Tongue (tissue), 2 donors: ENCODE measurements around the gene VCAN.

DNA sequence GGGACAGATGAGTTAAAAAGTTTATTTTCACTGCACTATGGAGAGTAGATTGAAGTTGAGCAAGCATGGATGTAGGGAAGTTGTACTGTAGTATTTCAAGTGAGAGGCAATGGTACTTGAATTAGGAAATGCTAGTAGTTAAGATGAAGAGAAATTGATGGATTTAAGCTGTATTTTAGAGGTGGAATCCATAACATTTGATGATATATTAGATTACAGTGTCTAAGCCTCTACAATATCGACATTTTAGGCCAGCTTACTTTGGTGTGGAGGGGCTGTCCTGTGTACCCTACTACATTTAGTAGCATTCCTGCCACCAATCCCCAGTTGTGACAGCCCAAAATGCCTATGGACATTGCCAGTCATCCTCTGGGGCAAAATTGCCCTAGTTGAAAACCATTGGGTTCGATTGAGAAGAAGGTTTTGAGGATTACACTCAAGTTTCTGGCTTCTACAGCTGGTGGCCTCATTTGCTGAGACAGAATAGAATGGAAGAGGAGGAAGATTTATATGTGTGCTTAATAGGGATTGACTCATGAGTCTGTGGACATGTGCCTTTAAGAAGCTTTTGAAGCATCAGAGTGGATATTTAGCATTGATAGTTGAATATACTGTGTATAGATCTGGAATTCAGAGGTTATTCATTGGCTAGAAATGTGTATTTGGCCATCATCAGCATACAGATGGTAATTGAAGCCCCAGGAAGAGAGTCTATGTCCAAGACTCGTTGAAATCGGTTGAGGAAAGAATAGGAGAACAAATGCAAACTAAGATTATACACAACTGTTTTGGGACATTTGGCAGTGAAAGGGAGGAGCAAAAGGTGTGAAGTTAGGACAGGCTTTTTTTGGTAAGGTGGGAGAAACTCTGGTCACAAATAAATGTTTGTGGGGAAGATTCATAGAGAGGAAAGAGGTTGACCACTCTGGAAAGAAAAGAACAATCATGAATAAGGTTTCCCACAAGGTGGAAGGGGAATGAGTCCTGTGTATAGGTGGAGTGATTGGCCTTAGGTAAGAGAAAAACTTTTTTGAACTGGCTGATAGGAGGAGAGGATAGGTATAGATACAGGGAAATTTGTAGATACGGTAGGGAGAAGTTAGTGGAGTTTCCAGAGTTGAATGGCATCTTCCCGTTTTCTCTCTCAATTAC is 19.0 kb downstream of the TENT2 start:
- RAMPAGE, long total RNA, result no peak

GRCh38 chr5:79642405-79643399 is 30.5 kb downstream of the TENT2 start:
- RAMPAGE, long total RNA, result no peak

DNA sequence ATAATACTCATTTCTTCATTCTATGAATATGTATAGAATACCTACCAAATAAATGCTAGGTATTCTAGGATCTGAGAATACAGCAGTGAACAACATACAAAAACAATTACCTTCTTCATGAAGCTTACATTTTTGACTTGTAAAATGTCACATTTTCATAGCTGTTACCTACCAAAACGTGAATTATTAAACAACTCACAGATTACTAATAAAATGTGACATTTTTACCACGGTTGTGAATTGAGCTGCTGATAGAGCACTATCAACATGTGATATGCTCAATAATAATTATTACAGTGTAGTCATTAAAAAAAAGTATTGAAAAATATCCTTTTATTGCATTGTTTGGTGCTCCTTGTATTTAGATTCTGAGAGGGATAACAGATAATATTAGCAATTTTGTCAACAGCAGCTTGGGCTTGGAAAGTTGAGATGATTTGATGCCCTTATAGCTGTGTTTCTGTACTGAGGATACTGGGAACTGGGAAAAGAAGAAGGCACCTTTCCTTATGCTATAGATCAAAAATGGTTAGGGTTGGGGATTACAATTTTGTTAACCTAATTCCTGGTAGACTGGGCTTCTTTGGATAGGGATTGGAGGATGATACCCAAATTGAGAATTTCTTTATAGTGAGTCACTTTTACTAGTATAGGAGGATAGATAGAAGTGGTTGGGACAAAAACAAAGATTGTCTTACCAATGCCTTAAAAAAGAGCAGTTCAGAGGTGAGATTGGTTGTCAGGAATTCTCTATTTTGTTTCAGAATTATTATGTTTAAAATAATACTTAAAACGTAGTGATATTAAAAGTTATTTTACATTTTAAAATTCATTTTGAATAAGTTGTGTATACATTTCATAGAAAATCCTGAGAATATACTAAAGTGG is 38.2 kb downstream of the TENT2 start:
- RAMPAGE, long total RNA, result no peak

- RAMPAGE, long total RNA, result no peak
These were observed 6.4 kb downstream of the CMYA5 start for GRCh38 chr5:79695960-79696530.

DNA sequence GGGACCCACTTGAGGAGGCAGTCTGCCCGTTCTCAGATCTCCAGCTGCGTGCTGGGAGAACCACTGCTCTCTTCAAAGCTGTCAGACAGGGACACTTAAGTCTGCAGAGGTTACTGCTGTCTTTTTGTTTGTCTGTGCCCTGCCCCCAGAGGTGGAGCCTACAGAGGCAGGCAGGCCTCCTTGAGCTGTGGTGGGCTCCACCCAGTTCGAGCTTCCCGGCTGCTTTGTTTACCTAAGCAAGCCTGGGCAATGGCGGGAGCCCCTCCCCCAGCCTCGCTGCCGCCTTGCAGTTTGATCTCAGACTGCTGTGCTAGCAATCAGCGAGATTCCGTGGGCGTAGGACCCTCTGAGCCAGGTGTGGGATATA is 94.6 kb downstream of the CMYA5 start:
- RAMPAGE, long total RNA, result no peak

DNA sequence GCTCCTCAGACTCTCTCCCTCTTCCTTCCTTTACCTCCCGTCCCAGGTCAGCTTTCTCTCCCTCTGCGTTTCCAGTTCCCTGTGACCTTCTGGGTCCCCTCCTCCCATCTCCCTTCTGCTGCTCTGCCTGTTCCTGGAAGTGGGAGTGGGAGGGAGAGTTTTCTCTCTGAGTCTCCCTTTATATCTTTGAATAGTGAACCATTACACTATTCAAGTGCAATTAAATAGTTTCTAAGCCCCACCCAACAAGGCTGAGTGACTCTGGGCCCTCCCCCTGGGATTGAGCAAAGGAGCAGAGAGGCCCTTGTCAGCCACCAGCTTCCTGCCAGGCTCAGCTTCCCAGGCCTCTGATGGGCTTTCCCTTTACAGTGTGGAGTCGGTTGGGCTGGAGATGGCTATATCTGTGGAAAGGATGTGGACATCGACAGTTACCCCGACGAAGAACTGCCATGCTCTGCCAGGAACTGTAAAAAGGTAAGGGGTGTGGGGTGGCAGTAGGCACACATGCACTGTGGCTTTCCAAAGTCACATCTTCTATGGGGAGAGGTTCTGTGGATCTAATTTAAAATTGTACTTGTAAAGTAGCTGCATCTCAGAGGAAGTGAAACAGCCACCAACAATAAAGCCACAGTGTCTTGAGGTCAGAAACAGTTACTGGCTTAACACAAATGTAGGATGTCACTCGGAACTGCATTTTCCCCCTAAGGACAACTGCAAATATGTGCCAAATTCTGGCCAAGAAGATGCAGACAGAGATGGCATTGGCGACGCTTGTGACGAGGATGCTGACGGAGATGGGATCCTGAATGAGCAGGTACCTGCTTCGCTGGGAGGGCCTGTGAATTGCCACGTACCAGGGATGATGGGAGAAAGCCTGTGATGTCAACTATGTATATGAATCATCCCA is 35.0 kb downstream of the THBS4 start:
- RAMPAGE, long total RNA, result start-site peak on the plus strand centred at position 388 of the sequence, 47 bp wide, 83 and 89 reads in 2 replicates

DNA sequence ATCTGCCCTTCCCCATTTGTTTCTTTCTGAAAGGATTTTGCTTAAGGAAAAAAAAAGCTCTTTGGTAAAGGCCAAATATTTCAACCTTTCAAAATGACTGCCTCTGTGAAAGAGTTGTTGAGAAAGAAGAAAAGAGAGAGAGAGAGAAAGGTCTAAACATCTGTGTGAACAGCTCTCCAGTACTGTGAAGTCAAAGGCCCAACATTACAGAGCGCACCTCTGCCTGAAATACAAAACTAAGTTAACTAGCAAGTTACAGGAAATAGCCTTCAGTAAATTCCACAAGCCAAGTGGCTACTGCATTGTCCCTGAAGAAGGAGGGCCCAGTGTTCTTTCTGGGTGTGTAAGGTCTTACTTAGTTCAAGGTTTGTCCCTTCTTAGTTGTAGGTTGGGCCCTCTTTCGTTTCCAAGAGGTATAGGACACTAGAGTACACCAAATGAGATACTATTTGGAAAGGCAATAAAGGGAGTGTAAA is 104.4 kb downstream of the THBS4 start:
- RAMPAGE, long total RNA, result no peak

GRCh38 chr5:80153392-80154217 is 102.2 kb downstream of the SERINC5 start:
- RAMPAGE, long total RNA, result no peak

- RAMPAGE, long total RNA, result no peak
These were observed 72.8 kb downstream of the SERINC5 start for GRCh38 chr5:80182795-80183638.

- RAMPAGE, long total RNA, result no peak
These were observed 144.0 kb upstream of the RASGRF2 start for GRCh38 chr5:80816003-80816751.

GRCh38 chr5:80960453-80961662 is 695 bp downstream of the RASGRF2 start:
- RAMPAGE, long total RNA, result start-site peak on the plus strand at chr5:80960640-80960760, 11 and 23 reads in 2 replicates

- RAMPAGE, long total RNA, result no peak
These were observed 9.1 kb downstream of the ZCCHC9 start for GRCh38 chr5:81310468-81310903.

DNA sequence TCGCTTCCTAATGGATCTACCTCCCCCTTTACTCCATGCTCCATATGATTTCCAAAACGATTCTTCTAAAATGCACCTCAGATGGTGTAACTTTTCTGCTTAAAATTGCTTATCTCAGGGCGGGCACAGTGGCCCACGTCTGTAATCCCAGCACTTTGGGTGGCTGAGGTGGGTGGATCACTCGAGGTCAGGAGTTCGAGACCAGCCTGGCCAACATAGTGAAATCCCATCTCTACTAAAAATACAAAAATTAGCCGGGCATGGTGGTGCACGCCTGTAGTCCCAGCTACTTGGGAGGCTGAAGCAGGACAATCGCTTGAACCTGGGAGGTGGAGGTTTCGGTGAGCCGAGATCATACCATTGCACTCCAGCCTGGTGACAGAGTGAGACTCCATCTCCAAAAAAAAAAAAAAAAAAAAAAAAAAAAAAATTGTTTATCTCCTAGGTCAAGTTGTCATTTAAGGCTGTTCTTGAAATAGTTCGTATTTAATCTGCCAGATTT is 12.1 kb downstream of the SSBP2 start:
- RAMPAGE, long total RNA, result no peak

DNA sequence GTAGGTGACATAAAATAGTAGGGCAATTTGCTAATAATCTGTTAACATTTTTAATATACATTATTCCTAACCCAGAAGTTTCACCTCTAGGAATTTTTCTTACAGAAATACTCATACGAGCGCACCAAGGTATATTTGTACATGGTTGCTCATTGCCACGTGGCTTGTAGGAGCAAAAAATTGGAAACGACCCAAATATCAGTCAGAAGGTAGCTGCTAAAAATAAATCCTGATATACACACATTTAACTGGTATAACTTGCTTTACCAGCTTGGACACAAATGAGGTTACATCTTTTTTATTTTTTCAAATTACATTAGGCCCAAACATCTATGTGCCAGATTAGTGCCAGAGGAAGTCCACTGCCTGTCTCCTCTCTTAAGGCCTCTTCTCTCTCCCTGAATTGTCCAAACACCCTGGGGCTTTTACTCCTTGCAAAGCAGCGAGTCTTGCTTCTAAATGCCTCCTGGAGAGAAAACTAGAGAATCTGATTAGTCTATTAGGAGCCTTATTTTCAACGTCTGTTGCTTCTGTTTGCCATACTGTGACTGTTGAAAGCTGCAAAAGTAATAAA is 92.0 kb upstream of the SSBP2 start:
- RAMPAGE, long total RNA, result no peak

- RAMPAGE, long total RNA, result no peak
These were observed 316.1 kb upstream of the RPS23 start for GRCh38 chr5:82594139-82594670.

GRCh38 chr5:83134364-83134836 is 57.1 kb downstream of the XRCC4 start:
- RAMPAGE, long total RNA, result no peak

- RAMPAGE, long total RNA, result no peak
These were observed at the start of gene VCAN for GRCh38 chr5:83471252-83472136. TSS of gene VCAN (plus strand) at chr5:83471744.

- RAMPAGE, long total RNA, result no peak
These were observed 108.5 kb downstream of the VCAN start for GRCh38 chr5:83579865-83580699.

DNA sequence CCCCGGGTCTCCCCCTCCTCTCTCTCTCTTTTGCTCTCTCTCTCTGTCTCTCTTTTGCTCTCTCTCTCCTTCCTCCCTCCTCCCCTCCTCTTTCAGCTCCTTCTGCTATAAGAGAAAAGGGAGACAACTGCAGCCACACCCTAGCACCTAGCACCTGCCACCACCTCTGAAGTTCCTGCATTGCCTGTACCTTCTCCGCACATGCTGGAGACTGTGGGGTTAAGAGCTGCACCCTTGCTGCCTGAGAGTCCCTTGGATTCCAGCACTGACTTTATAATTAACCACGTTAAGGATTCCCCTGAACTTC is 227 bp upstream of the EDIL3 start:
- RAMPAGE, long total RNA, result no peak

DNA sequence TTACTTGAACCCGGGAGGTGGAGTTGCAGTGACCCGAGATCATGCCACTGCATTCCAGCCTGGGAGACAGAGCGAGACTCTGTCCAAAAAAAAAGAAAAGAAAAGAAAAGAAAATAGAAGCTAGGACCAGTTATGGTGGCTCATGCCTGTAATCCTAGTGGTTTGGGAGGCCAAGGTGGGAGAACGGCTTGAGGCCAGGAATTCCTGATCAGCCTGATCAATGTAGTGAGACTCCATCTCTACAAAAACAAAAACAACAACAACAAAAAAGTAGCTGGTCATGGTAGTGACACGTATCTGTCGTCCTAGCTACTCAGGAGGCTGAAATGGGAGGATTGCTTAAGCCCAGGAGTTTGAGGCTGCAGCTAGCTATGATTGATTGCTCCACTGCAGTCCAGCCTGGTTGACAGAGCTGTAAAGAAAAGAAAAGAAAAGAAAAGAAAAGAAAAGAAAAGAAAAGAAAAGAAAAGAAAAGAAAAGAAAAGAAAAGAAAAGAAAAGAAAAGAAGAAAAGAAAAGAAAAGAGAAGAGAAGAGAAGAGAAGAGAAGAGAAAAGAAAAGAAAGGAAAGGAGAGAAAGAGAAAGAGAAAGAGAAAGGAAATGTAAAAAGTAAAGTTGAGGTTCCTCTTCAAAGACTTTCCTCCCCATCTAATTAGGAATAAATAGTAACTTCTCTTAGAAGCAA is 154.4 kb upstream of the EDIL3 start:
- RAMPAGE, long total RNA, result no peak